Epithelial cell of alveolus of lung (primary cell): ENCODE results near the genes INPP5E and DIPK1B.

GRCh38 chr9:136361639-136362174, 1.8 kb downstream of the DNLZ start:
- RAMPAGE, long total RNA, result no peak
- RRBS, result 72% methylated on average over 6 of the region's 23 CpGs

DNA sequence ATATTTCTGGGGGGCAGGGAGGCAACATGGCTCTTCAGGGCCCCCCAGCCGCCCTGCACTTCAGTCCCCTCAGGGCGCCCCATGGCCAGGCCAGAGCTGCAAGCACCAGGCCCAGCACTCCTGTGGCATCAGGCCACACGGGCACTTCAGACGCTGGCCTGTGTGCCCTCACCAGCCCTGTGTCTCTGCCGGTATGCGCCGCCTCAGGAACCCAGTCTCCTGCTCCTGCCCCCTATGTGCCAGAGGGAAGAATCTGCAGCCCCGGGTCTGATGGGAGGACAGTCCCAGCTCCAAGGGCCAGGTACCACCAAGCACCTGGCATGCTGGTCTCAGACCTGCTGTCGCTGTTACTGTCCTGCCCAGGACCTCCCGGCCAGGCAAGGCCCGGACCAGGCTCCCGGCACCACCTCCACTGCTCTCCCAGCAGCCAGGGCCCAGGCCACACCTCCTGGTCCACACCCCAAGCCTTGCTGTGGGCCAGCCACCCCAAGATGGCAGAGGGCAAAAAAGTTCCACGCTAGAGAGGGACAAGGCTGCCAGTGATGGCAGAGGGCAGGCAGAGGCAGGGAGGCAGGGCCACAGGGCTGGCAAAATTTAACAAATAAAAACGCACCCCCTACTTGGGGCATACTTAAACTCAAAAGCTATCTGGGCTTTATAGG, 1.2 kb downstream of the DNLZ start:
- RAMPAGE, long total RNA, result no peak
- RRBS, result 91% methylated on average over 4 of the region's 14 CpGs

GRCh38 chr9:136439440-136440465, at the start of gene INPP5E:
Gene INPP5E, minus strand, starts transcription at chr9:136439845.
- RAMPAGE, long total RNA, result no peak
- RRBS, result 1% methylated on average over 22 of the region's 97 CpGs

DNA sequence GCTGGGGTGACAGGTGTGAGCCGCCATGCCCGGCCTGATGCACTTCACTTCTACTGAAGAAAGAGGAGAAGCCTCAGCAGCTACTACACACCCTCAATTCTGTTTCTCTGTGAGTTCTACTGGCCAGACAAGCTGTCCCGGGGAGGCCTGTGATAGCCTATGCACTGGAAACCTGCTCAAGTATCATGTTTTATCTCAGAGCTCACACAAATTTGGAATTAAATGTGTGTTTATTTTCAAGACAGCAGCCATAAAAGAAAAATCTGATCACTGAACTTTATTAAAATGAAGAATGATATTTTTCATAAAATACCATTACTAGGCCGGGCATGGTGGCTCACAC, 9.9 kb upstream of the INPP5E start:
- RAMPAGE, long total RNA, result no peak
- RRBS, result 60% methylated on average over 1 of the region's 4 CpGs

DNA sequence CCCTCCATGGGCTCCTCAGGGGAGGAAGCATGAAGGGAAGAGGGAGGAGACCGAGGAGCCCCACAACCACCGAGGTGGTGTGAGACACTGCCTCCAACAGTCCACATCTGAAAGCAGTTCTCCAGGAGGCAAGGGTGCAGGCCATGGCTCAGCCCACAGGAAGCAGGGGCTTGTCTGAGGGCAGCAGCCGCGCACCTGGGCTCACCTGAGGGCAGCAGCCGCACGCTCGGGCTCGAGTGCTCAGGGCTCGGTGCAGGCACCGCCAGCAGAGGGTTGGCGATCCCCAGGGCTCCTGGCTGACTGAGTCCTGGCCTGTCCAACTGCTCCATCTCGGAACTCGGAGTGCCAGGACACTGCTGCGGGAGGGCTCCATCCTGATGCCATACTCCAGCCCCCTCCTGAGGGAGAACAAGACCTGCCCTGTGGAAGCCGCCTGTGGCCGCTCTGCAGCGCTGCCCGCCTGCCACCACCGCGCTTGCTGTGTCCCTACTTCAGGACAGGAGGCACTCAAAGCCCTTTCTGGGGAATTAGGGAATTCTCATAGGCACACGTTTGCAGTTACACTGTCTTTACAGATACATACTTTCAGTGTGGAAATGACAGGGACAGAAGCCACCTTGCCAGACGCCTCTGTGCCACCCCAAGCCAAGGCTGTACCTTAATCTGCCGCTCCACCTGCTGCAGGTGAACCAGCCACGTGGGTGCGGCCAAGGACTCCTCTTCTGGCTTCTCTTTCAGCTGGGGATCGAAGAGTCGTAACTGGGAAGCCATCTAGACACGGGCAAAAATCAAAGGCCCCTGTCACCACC, 16.0 kb upstream of the INPP5E start:
- RAMPAGE, long total RNA, result no peak
- RRBS, result no CpG with 5 or more reads among the region's 28 CpGs

DNA sequence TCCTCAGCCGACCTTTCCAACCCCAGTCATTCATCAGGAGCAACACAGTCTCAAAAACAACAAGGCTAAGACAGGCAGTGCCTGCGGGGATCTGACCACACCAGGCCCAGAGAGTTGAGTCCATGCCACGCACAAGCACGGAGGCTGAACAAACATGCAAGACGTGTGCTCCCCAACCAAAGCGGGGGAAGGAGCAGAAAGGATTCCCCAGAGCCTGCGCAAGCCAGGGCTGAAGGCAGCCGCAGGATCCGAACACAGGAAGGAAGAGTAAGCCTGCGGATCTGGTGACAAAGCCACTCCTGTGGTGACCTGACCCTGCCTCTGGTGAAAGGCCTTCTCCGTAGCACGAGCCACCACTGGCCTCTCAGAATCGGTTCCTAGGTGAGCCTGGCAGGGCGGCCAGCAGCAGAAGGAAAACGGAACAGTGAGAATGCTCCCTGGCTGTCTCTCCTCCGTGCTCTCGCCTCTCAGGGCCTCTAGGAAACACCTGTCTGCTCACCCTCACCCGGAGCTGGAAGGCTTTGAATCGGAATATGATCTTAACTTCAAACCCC, 12.8 kb downstream of the SEC16A start:
- RAMPAGE, long total RNA, result no peak
- RRBS, result no CpG with 5 or more reads among the region's 19 CpGs

DNA sequence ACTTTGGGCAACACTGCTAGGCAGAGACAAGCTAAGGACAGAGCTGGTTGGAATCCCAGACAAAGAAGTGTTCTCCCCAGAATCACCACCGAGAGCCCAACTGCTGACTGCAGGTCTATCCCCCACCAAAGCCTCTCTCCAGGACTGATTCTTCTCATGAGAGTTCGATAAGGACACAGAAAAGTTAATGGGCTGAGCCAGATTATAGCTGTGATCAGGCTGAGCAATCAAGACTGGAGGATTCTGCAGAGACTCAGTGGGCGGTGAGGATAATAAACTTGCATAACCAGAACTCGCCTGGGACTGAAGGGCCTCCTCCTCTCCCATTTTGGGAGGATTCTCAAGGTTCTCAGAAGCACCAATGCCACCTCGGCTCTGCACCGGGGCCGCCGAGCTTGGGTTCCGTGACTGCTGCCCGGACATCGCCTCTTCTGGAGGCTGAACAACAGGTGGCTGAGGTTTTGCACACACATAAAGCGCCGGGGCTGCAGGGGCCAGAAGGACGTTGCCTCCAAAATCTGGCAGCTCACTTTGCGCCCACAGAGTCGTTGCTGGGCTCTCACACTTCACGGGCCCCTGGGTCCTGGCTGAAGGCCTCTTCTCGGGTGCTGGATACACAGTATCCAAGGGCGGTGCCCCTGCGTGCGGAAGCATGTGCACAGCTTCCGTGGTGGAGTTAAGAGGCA, 7.8 kb downstream of the SEC16A start:
- RAMPAGE, long total RNA, result no peak
- RRBS, result 94% methylated on average over 8 of the region's 22 CpGs

- RAMPAGE, long total RNA, result no peak
- RRBS, result 22% methylated on average over 14 of the region's 56 CpGs
These were observed 1.5 kb upstream of the SEC16A start for GRCh38 chr9:136484137-136484987.

GRCh38 chr9:136501614-136502559, 19.0 kb upstream of the SEC16A start:
- RAMPAGE, long total RNA, result no peak
- RRBS, result 93% methylated on average over 26 of the region's 61 CpGs

DNA sequence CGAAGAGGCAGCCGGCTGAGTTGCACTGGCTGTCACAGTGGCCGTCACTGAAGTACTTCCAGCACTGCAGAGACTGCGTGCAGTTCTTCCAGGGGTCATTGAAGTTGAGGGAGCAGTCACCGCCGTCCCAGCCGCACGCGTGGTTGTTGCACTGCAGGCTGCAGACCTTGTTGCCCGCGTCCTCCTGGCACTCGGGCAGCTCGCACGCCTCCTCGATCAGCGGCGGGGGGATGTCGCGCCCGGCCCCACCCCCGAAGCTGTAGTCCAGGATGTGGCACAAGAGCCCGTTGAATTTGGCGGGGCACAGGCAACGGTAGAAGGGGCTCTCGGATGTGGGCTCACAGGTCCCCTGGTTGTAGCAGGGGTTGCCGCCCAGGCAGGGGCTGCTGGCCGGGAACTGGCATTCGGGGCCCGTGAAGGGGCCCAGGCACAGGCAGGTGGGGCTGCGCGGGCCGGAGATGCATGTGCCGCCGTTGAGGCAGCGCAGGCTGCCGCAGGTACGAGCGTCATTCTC, 22.6 kb upstream of the SEC16A start:
- RAMPAGE, long total RNA, result no peak
- RRBS, result no CpG with 5 or more reads among the region's 38 CpGs

DNA sequence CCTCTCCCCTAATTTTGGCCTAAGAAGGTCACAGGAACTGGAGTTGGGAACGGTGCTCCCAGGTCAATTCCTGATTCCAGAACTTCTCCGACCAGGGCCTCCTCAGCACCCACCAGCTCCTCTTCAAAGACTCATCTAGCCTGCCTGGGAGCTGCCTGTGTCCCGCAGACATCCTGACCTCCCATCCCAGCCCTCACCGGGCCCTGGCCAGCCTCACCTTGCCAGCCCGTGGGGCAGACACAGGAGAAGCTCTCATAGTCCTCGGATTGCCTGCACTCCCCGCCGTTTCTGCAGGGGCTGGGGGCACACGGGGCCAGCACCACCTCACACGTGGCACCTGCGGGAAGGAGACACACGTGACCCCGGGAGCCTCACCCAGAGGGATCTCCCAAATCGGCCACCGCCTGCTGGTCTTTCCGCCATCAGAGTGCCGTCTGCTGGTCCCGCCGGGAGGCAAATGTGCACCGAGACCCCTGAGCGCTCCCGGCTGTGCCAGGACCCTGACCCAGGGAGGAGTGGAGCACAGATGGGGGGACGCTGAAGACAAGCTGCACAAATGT, 28.2 kb upstream of the SEC16A start:
- RAMPAGE, long total RNA, result no peak
- RRBS, result 96% methylated on average over 8 of the region's 23 CpGs

- RAMPAGE, long total RNA, result no peak
- RRBS, result no CpG with 5 or more reads among the region's 26 CpGs
These were observed 31.4 kb upstream of the SEC16A start for GRCh38 chr9:136514107-136514707.

DNA sequence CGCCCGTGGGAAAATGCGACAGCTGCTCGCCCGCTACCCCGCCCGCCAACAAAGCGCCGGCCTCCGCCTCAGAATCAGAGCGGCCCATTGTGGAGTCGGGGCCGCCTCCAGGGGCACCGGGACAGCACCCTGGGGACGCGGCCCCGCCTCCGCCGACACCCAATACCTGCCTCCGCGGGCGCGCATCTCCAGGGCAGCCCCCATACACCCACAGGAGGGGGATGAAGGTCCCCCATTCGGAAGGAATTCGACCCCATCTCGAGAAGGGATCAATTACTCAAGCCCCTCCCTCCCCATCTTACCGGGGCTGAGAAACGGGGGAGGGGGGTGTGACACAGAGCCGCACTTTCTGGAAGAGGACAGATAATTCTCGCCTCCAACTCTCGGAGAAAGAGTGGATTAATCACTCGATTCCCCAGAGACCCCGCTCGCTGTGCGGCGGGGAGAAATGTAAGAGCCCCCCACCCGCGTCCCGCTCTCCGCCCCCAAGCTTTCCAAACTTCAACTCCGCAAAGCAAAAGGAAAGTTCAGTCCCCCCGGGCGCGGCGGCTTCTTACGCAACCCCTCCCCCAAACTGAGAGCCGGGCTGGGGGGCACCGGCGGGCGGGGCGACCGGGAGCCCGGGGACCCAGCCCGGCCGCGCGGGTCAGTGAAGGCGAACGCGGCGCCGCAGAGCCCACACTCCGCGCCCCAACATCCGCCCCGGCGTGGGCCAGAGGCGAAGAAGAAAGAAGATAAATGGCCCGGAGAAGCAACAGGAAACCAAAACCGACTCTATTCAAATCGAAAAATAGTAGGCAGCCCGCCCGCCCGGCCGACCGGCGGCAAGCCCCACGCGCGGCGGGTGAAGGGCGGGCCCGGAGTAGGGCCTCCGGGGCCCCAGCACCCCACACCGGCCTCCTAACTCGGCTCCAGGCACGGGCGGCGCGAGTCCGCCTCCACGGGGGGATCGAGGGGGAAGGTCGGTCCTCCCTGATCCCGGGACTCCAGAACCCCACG, 959 bp downstream of the NOTCH1 start:
- RAMPAGE, long total RNA, result no peak
- RRBS, result 1% methylated on average over 49 of the region's 96 CpGs

- RAMPAGE, long total RNA, result no peak
- RRBS, result 82% methylated on average over 4 of the region's 19 CpGs
These were observed 16.9 kb upstream of the EGFL7 start for GRCh38 chr9:136645722-136646251.

GRCh38 chr9:136646252-136646969, 16.3 kb upstream of the EGFL7 start:
- RAMPAGE, long total RNA, result no peak
- RRBS, result 34% methylated on average over 13 of the region's 34 CpGs

DNA sequence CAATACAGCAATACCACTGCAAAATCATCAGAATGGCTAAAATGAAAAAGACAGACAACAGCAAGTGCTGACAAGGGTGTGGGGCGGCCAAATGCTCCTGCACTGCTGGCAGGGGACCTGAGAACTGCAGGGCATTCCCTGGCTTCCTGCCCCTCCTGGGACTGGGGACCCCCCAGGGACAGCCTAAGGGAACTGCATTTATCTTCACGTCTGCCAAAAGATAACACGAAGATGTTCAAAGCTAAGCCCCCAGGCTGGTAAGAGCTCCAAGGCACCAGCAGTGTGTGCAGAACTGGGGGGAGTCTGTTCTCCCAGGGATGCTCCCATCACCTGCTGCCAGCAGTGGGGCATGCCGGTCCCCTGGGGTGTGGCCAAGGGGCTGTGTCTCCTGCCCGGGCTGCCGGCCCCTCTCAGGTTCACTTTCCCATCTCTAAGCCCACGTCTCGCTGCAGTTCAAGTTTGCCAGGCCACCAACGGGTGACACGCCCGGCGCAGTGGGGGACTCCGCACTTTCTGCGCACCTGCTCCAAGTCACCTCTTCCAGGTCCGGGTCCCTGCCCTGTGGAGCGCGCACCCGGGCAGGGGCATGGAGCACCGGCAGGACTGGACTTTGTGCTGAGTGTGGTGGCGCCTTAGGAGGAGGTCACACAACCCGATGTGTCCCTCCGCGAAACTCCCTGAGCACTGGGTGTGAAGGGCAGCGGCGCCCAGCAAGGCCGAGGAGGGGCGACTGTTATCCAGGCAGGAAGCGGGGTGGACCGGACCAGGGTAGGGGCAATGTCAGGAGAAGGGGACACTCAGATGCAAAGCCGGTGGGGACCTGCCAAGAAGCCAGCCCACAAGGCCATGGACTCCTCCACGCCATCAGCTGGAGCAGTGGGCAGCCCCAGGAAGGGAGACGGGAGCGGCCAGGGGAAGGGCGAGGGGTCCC, 4.4 kb upstream of the EGFL7 start:
- RAMPAGE, long total RNA, result no peak
- RRBS, result 91% methylated on average over 7 of the region's 34 CpGs

GRCh38 chr9:136687871-136688352, 655 bp upstream of the AGPAT2 start:
- RAMPAGE, long total RNA, result no peak
- RRBS, result 7% methylated on average over 4 of the region's 31 CpGs

DNA sequence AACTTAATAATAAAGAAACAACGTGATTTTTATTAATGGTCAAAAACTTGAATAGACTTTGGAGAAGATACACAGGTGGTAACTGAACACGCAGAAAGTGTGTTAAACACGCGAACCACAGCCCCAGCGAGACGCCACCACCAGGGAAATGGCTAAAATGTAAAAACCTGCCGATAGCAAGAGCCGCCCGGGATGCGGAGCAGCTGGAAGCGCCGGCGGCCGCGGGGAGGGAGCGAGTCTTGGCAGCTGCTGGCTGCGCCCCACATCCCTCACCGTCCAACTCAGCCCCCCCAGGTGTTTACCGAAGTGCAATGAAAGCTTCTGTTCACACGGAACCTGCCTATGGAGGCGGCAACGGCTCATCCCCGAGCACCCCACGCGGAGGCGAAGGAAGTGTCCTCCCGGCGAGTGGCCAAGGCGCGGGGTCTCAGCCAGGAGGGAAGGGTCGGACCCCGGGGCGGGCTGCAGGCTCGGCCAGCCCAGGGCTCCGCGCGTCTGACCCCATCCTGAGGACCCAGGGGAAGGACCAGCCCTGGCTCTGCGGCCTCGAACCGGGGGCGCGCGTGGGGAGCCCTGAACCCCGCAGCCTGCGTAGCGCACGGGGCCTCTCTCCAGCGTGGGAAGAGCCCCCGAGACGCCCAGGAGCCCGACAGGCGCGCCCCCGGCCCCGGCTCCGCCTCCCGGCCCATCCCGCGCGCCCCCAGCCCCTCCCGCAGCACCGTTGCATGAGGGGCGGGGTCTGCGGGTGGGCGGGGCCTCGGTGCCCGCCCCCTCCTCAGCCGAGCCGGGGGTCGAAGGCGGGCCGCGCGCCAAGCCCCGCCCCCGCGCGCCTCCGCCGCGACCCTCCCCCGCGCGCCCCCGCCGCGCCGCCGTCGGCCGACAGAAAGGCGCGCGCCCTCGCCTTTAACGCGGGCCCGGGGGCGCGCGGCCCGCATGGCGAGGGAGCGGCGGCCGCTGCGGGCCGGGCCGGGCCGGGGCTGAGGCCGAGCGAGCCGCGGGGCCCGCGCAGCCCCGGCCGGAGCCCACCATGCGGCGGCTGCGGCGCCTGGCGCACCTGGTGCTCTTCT, at the start of gene DIPK1B:
TSS of gene DIPK1B (plus strand) at position 934 of the 1,067 bp plus-strand sequence.
- RAMPAGE, long total RNA, result no peak
- RRBS, result 2% methylated on average over 30 of the region's 123 CpGs

GRCh38 chr9:136714095-136715216, 2.1 kb downstream of the DIPK1B start:
- RAMPAGE, long total RNA, result no peak
- RRBS, result 88% methylated on average over 6 of the region's 25 CpGs

GRCh38 chr9:136726089-136727206, 14.1 kb downstream of the DIPK1B start:
- RAMPAGE, long total RNA, result start-site peak on the minus strand at chr9:136726209-136726254, 61 and 95 reads in 2 replicates
- RRBS, result no CpG with 5 or more reads among the region's 38 CpGs